Upper lobe of left lung (tissue), 5 donors: ENCODE measurements around a stretch of chr3.

DNA sequence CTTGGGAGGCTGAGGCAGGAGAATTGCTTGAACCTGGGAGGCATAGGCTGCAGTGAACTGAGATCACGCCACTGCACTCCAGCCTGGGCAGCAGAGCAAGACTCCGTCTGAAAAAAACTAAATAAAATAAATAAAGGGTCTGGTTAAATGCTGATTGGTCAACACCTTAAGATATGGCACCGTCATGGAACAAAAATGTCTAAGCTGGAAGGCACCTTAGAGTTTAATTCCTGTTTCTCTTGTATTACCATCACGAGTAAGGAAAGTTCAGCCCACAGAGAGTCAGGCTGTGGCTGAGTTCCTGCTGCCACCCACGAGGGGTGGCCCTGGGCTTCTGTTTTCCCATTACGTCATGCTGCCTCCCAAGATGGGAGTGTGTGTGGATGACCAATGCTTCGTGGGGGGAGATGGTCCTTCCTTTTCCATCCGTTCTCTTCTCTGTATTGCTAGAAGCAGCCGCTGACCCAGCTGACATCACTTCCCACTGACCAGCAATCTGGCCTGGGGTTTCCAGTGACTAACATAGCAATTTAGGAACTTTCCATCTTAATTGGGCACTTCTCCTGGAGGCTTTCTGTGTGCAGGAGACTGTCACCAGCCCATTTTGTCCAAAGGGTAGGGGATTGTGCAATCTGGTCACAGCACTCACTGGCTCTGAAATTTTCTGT lies 9.1 kb downstream of the IRAK2 start:
- PRO-cap, 2 experiments = peak in 1 of 2 experiments; most common plus-strand start position 365 of the sequence (in 1); most common minus-strand start position 341 of the sequence (in 1)
- RAMPAGE, long total RNA, 4 experiments = no peak in any of the 4 experiments

DNA sequence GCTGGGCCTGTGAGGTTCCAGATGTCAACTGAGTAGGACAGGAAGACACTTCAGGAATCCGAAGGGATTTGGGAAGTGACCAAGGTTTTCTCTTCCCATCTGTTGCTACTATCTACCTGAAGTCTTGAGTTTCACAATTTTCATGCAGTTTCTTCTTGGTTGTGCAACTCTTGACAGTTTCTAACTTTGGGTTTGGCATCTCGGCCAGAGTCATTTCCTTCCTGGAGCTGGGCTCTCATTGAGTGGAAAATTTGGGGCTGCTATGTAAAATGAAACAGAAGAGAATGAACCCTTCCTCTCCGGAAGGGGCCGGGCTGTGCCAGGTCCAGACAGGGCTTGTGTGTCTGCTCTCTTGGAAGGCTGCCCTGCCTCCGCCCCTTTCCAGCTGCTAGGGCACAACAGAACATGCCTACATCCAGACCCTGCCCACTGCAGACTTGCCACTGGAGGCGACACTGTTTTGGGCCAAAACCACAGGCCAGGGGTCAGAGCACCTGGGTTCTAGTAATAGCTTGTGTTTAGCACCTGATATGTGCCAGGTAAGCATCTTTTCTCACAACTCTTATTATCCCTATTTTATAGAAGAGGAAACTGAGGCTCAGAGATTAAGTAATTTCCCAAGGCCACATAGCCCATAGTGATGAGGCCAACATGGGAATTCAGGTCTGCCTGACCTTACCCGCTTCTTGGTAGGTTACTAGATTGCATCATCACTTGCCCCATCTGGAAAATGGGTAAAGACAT lies 24.9 kb downstream of the IRAK2 start:
- PRO-cap, 2 experiments = no peak in any of the 2 experiments
- RAMPAGE, long total RNA, 4 experiments = no peak in any of the 4 experiments

- PRO-cap, 2 experiments = no peak in any of the 2 experiments
- RAMPAGE, long total RNA, 4 experiments = no peak in any of the 4 experiments
These were observed 30.9 kb downstream of the IRAK2 start for GRCh38 chr3:10195459-10196248.

DNA sequence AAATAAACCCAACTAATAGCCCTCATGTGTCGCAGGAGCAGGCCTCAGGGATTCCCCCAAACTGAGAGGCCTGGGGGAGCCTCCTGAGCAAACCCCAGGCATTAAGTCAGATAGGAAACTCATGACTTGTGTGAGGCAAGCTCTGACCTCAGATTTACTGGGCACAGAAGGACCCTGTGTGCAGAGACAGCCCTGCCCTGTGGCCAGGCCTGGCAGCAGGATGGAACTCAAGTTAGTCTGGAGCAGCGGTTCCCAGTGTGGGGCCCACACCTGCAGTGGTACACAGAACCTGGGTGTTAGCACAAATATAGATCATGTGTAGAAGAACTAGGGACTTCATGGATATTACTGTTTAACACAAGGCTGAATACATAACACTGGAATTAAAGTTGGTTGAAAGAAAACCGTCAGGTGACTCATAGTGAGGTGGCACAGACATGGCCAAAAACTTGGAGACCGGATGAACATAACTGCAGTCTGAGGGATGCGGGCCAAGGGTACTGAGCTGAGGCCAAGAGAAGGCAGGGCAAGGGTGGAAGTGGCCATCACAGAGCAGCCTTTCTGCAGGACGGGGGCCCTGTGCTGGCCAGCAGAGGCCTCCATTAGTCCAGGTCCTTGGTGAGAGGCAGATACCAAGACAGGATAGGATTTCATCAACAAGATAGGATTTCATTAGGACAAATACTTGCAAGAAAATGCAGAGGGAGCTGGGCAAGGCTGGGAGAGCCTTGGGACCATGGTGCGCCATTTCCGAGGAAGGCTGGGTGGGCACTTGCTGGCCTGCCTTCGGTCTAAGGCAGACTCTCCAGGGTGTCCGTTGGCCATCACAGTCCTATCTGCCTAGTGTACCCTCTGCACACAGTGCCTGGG lies 40.9 kb downstream of the IRAK2 start:
- PRO-cap, 2 experiments = no peak in any of the 2 experiments
- RAMPAGE, long total RNA, 4 experiments = no peak in any of the 4 experiments

DNA sequence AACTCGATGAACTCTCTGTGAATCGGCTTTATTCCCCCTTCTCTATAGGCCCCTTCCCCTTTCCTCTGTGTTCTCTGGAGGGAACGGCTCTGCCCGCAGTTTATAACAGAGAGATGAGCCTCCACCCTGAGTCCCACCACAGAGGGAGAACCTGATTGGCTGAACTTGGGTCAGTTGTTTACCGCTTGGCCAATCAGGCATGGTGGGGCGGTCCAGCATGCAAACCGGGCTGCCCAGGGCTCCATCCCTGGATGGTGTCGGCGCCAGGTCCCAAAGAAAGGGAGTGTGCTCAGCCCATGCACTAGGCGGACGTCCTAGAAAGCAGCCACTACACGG lies 13.4 kb upstream of the TATDN2 start:
- PRO-cap, 2 experiments = no peak in any of the 2 experiments
- RAMPAGE, long total RNA, 4 experiments = no peak in any of the 4 experiments

- PRO-cap, 2 experiments = peak in 1 of 2 experiments; most common minus-strand start chr3:10334544 (in 1)
- RAMPAGE, long total RNA, 4 experiments = no peak in any of the 4 experiments
These were observed 13.5 kb upstream of the SEC13 start for GRCh38 chr3:10334362-10334844.

DNA sequence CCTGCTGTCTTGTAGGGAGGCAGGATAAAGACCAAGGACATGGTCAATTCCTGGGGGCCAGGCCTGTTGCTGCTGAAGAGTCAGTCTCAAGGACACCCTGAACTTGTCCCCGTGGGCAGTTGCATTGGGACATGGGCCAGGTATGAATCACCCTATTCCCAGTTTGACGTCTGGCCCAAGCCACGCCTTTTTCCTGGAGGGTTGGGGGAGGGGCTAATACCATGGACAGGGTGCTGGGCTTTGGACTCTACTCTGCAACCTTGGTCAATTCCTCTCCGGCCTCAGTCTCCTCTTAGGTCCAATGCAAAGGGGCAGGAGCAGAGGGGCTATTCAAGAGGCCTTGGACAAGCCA lies 10.4 kb downstream of the ATP2B2 start:
- PRO-cap, 2 experiments = no peak in any of the 2 experiments
- RAMPAGE, long total RNA, 4 experiments = no peak in any of the 4 experiments

GRCh38 chr3:10697950-10698534 lies 118.0 kb upstream of the SLC6A11 start:
- PRO-cap, 2 experiments = no peak in any of the 2 experiments
- RAMPAGE, long total RNA, 4 experiments = no peak in any of the 4 experiments

DNA sequence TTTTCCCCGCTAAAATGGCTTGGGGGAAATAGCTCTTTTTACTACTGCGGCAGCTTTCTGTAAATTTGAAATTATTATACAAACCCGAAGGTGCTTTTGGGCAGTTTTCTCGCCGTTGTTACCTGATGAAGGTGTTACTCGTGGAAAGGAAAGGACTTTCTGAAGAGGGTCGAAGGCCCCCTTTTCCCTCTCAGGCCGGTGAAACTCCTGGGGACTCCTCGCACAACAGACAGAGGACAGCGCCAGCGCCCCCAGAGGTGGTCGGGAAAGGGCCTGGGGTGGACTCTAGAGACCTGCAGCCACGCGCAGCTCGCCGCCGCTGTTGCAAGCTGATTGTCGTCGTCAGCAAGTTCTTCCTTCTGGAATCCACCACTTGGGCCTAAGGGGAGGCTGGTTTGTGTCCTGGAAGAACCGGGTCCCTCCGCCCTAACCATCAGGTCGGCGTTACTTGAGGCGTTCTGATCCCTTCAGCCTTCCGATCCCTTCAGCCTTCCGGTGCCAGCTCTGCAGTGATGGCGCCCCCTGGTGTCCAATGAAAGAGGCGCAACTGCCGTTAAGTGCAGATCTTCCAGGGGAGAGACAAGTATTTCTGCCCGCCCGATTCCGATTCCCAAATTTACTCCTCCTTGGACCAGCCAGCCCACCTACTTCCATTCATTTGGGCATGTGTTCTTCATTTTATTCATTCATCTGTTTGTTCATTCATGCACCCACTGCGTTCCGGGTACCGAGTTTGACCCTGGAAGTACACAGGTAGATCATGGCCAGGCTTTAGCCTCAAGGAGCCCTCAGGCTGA lies 77.3 kb upstream of the SLC6A11 start:
- PRO-cap, 2 experiments = no peak in any of the 2 experiments
- RAMPAGE, long total RNA, 4 experiments = no peak in any of the 4 experiments

DNA sequence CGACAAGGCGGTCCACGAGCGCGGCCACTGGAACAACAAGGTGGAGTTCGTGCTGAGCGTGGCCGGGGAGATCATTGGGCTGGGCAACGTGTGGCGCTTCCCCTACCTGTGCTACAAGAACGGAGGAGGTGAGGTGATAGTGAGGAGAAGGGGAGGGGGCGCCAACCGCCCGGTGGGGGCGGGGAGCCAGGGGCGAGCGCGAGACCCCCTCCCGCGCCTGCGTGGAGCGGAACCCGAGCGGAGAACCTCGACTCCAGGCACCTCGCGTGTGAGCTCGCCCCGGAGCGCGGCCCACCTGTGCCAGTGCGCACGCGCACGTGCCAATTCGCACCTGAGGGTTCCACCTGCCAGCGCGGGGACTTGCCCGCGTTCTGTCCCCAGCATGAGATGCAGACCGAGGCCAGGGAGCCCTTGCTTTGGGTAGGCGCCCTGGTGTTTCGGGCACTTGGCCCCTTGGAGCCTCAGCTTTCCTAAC lies 403 bp downstream of the SLC6A11 start:
- PRO-cap, 2 experiments = no peak in any of the 2 experiments
- RAMPAGE, long total RNA, 4 experiments = no peak in any of the 4 experiments

GRCh38 chr3:11251278-11251655 lies 20.9 kb upstream of the ATG7 start:
- PRO-cap, 2 experiments = no peak in any of the 2 experiments
- RAMPAGE, long total RNA, 4 experiments = no peak in any of the 4 experiments

GRCh38 chr3:11433857-11434704 lies 161.9 kb downstream of the ATG7 start:
- PRO-cap, 2 experiments = no peak in any of the 2 experiments
- RAMPAGE, long total RNA, 4 experiments = no peak in any of the 4 experiments

- PRO-cap, 2 experiments = peak in 1 of 2 experiments; most common plus-strand start chr3:11496073 (in 1)
- RAMPAGE, long total RNA, 4 experiments = no peak in any of the 4 experiments
These were observed 147.7 kb downstream of the VGLL4 start for GRCh38 chr3:11495739-11496600.

- PRO-cap, 2 experiments = no peak in any of the 2 experiments
- RAMPAGE, long total RNA, 4 experiments = no peak in any of the 4 experiments
These were observed 126.5 kb downstream of the VGLL4 start for GRCh38 chr3:11517055-11517764.

DNA sequence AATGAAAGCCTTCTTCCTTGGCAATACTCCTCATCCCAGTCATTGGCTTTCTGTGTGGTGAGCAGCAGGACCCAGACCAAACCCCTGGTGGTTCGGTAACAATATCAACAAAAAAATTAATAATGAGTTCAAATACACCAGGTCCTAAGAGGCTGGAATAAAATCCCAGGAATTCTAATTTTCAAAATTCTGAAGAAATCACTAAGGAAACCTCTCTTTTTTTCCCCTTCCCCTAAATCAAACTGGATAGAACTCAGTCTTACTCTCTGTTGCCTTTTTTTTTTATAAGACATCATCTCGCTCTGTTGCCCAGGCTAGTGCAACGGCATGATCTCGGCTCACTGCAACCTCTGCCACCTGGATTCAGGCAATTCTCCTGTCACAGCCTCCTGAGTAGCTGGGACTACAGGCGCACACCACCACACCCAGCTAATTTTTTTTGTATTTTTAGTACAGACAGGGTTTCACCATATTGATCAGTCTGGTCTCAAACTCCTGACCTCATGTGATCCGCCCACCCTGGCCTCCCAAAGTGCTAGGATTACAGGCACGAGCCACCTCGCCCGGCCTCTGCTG lies 45.9 kb downstream of the VGLL4 start:
- PRO-cap, 2 experiments = no peak in any of the 2 experiments
- RAMPAGE, long total RNA, 4 experiments = no peak in any of the 4 experiments

GRCh38 chr3:11624152-11624725 lies 19.5 kb downstream of the VGLL4 start:
- PRO-cap, 2 experiments = no peak in any of the 2 experiments
- RAMPAGE, long total RNA, 4 experiments = no peak in any of the 4 experiments

DNA sequence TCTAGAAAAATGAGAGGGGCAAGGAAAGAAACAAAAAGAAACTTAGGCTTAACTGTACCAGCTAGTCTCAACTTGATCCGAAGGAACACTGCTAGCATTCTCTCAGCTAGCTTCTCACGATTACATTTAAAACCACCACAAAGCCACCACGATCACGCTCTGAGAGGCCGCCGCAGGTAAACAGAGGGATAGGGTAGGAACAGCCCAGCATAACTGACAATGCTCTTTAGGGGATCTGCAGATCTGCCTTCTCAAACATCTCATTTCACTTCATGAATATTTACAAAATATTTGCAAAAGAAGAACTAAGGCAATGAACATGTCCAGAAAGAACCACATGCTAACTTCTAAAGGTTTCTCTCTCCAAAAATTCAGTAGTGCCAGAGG lies 19.0 kb downstream of the VGLL4 start:
- PRO-cap, 2 experiments = no peak in any of the 2 experiments
- RAMPAGE, long total RNA, 4 experiments = no peak in any of the 4 experiments

- PRO-cap, 2 experiments = no peak in any of the 2 experiments
- RAMPAGE, long total RNA, 4 experiments = no peak in any of the 4 experiments
These were observed 3.8 kb upstream of the VGLL4 start for GRCh38 chr3:11647401-11648031.

GRCh38 chr3:12004694-12005085 lies 502 bp downstream of the SYN2 start:
- PRO-cap, 2 experiments = no peak in any of the 2 experiments
- RAMPAGE, long total RNA, 4 experiments = no peak in any of the 4 experiments

DNA sequence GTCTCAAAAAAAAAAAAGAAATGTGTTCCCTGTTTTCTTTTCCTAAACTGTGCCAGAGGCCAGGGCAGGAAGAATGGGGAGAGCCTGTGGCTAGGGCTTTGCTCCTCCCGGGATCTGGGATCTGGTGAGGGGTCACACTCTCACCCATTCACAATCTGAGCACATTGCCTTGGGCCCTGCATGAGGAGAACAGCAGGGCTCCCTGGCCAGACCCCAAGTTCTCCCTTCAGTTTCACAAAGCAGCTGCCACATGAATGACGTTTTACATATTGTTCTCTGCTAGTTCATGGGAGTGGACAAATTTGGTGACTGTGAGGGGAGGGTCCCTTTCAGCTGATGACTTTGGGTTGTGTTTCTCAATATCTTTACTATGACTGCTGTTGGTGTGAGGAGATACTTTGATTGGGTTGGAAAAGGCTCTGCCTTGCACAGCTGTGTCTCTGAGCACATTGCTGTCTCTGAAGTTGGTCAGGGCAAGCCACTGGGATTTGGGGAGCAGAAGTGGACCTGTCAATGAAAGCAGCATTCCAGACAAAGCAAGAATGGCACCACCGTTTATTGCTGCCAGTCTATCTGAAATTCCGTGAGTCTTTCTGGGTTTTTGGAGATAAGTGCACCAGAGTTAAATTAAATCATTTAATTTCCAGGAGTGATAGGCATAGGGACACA lies 10.5 kb downstream of the TIMP4 start:
- PRO-cap, 2 experiments = peak in 1 of 2 experiments; most common plus-strand start position 401 of the sequence (in 1); most common minus-strand start position 223 of the sequence (in 1)
- RAMPAGE, long total RNA, 4 experiments = start-site peak on the plus strand in 1 of 4 experiments, centred at position 420 of the sequence, 9 reads per replicate